A673 (cell line): ENCODE data around the gene LYZL1.

GRCh38 chr10:27034874-27035915, 65.1 kb downstream of the ANKRD26 start:
- PRO-cap = no peak

GRCh38 chr10:27154186-27154274, 154 bp downstream of the YME1L1 start:
- PRO-cap = no peak

GRCh38 chr10:27525799-27526071, 21.6 kb downstream of the RAB18 start:
- PRO-cap = no peak

DNA sequence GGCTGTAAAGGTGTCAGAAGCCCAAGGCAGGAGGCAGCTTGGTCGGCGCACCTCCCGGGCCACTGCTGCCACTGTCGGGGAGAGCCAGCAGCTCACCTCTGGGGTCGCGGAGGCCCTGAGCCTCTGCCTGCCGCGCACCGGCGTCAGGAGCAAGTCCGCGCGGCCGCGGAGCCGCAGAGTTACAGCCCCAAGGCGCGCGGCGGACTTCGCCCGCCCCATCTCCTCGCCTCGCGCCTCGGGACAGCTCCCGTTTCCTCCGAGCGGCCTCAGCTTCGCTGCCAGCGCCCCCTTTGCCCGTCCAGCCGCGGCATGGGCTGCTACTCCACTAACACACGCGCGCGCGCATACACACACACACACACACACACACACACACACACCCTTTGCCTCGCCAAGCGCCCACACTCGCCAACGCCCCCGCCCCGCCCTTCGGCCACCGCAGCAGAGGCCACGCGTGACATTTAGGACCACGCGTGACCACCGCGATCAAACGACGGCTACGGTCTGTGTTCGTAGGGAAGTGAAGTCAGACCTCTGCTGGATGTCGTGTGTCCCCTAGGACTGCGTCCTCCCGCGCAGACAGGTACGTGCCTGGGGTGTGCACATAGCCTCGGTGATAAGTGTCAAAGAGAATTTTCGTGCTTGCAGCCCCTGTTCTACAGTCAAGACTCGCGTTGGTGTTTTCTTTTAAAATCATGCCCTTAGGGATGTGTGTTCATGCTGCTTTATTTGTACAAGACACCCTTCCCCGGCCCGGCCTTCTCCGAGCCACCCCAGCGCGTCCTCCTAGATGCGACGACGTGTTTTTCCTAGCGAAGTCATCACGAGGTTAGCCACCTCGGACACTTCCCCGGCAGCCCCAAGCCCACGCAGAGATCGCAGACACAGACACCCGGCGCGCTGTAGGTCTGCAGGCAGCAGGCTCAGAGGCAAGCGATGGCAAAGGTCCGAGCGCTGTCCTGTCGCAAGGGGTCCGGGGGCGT, 962 bp downstream of the MKX start:
- PRO-cap = no peak

GRCh38 chr10:28202742-28203214, 100.1 kb downstream of the MPP7 start:
- PRO-cap = no peak

DNA sequence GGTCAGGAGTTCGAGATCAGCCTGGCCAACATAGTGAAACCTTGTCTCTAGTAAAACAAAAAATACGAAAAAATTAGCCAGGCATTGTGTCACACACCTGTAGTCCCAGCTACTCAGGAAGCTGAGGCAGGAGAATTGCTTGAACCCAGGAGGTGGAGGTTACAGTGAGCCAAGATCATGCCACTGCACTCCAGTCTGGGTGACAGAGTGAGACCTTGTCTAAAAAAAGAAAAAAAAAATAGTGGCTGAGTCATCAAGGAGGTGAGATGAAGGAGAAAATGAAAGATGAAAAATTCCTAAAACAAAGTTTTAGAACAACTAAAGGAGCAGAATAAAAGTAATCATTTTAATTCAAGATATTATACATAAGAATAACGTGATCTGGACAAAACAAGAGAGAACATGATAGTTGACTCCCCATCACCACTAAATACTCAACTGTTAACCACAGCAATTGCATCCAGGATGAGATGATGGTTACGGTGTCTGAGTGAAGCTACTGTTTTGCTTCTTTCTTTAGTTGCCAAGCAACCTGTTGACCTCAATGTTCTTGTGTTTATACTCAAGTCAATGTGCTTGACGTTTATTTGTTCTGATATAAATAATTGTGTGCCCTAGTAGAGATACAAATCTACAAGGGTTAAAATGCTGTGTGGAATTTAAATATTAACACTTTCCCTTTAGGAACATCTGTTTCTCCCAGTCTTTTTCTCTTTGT, 31.3 kb upstream of the MPP7 start:
- PRO-cap = no peak

GRCh38 chr10:28432229-28432465, 100.8 kb upstream of the WAC start:
- PRO-cap = unidirectional peak, plus-strand start at chr10:28432379

GRCh38 chr10:28559985-28560958, 27.4 kb downstream of the WAC start:
- PRO-cap = no peak

DNA sequence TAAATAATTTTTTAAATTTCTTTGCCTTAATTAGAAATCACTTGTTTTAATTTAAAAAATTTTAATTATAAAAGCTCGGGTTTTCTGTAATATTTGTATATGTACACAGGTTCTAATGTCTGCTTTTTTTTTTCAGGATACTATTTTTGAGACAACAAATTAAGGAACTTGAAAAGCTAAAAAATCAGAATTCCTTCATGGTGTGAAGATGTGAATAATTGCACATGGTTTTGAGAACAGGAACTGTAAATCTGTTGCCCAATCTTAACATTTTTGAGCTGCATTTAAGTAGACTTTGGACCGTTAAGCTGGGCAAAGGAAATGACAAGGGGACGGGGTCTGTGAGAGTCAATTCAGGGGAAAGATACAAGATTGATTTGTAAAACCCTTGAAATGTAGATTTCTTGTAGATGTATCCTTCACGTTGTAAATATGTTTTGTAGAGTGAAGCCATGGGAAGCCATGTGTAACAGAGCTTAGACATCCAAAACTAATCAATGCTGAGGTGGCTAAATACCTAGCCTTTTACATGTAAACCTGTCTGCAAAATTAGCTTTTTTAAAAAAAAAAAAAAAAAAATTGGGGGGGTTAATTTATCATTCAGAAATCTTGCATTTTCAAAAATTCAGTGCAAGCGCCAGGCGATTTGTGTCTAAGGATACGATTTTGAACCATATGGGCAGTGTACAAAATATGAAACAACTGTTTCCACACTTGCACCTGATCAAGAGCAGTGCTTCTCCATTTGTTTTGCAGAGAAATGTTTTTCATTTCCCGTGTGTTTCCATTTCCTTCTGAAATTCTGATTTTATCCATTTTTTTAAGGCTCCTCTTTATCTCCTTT, 57.7 kb upstream of the BAMBI start:
- PRO-cap = no peak

DNA sequence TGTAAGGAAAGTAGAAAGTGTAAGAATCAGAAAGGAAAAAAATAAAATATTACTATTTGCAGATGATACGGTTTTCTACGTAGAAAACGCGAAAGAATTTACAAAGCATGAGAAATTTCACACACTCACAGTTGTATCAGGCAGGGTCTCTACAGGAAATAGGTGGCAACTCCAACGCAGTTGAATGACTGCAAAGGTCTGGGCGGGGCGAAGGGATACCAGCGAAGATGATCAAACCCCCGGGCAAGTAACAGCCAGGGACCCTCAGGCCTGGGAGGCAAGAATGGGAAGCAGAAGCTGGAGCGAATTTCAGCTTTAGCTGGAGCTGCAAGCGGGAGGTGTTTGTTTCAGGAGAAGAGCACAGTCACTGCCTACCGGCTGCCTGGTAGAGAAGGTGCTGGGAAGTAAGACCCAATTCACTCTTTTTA, 149.0 kb downstream of the BAMBI start:
- PRO-cap = no peak

GRCh38 chr10:28984242-28984846, 304.5 kb upstream of the LYZL1 start:
- PRO-cap = no peak

DNA sequence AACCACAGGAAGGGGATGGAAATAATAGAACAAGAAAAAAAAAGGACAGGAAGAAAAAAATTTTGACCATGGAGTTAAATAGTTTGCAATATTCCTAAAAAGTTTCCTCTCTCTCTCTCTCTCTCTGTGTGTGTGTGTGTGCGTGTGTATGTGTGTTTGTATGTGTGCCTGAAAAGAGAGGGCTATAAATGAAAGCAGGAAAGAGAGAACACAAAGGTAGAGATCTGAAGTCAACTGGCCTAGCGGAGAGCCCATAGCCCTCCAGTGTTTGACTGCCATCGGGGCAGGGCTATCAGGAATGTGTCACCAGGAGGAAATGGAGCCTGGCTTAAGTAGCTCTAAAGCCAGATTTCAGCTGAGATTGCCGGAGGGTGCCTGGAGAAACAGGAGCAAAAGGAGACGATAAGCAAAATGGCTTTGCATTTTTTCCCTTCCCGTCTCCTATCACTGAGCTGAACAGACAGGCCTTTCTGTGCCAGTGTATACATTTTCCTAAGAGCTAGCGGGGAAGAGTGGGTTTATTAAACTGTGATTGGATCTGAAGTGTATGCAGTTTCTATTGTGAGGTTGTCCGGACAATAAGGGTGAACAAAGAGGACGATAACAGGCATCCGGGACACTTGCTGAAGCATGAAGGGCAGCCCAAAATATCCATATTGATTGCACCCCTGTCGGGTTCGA, 175.7 kb upstream of the LYZL1 start:
- PRO-cap = no peak

DNA sequence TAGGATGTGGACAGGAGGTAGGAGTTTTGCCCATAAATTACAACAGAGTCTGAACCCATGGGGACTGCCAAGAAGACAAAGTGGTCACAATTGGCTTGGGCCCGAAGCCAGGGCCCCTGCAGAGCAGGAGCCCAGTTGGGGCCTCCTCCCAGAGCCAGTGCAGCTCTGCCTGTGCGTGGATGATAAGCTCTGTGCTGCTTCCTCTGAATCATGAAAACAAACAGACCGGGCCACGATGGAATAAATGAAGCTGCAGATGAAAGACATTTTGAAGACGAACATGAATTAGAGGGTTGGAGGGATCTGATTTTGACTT, 156.9 kb upstream of the LYZL1 start:
- PRO-cap = unidirectional peak, plus-strand start at position 157 of the sequence

DNA sequence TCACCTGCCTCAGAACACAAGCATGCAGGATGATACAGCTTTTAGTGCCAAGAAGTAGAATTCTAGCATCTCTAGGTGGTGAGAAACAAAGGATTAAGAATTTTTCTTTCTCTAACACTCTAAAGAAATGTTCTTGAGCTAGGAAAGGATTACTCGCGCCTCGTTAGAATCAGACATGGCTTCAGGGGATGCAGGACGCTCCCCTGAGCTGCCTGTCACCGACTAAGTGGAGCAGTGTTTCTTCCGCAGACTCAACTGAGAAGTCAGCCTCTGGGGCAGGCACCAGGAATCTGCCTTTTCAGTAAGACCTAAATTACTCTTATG, at the start of gene LYZL1:
Gene LYZL1 (plus strand): TSS at position 141 of the 324 bp plus-strand sequence.
- PRO-cap = no peak

- PRO-cap = no peak
Observed at GRCh38 chr10:29437969-29439257, 149.5 kb downstream of the LYZL1 start.

DNA sequence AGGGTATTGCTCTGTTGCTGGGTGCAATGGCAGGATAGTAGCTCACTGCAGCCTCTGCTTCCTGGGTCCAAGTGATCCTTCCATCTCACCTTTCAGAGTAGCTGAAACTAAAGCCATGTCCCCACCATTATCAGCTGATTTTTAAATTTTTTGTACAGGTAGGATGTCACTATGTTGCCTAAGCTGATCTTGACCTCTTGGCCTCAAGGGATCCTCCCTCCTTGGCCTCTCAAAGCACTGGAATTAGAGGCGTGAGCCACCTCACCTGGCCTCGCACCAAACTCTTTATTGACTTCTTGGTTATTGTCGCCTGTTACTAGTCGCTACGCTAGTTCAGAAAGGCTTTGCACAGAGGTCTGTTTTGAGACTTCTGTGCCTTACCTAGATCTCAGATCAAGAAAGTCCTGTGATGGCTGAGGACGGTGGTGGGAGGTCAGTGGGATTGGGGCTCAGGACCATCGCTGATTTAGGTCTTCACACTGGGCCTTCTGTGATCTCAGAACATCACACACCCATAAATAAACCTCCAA, 164.3 kb downstream of the LYZL1 start:
- PRO-cap = no peak

GRCh38 chr10:29465305-29465797, 169.4 kb downstream of the SVIL start:
- PRO-cap = no peak

DNA sequence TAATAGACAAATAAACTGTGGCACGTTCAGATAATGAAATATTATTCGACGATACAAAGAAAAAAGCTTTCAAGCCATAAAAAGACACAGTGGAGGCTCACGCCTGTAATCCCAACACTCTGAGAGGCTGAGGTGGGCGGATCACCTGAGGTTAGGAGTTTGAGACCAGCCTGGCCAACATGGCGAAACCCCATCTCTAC, 129.9 kb downstream of the SVIL start:
- PRO-cap = no peak

DNA sequence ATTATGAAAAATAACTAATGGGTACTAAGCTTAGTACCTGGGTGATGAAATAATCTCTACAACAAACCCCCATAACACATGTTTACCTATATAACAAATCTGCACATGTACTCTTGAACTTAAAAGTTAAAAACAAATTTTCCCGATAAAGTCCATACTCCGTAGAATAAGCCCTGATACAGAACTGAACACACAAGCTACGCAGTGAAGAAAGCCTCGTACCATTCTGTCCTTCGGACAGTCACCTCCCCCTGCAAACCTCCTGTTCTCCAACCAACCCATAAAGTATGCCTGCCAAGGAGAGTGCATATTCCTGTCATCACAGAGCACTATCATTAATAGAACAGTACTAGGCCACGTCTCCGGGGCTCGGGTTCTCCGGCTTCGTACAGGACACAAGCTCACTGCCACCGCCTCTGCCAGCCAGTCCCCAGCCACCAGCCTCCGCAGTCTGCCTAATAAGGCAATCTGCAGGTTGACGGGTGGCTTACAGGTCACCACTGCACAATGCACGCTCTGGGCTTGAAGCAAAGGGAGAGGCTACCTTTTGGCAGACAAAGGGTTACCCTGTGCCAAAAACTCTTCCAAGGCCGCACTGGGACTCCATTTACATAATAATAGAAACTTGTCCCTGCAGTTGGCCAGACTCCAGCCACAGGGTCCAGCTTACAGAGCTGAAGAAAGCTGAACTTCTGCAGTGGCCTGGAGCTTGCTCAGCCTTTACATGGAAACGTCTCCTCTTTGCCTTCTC, 47.7 kb downstream of the SVIL start:
- PRO-cap = no peak

- PRO-cap = no peak
Observed at GRCh38 chr10:29640239-29641100, 5.7 kb upstream of the SVIL start.